SK-N-DZ (cell line): Measurements from ENCODE around the genes PRXL2B and PRDM16.

DNA sequence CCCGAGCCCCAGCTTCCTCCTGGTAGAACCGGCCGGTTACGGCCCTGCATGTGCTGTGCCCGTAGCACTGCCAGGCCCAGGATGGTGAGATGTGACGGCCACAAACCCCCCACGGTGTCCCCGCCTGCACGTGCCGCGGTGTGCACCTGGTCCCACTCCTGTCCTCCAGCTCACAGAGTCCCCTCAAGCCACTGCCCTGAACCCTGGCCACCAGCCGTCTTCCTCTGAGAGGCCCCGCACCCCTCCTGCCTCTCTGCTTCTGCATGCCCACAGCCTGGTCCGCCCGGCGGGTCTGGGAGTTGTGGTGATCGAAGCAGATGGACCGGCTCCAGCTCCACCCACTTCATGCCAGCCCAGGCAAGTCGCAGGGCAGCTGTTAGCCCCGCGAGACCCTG, 55.4 kb downstream of the MORN1 start:
RAMPAGE:
- cytosol, long total RNA, result no peak
- nucleus, long total RNA, result no peak

RAMPAGE:
- cytosol, long total RNA, result no peak
- nucleus, long total RNA, result no peak
These were observed 3.3 kb downstream of the MORN1 start for GRCh38 chr1:2387724-2388686.

GRCh38 chr1:2408833-2409396, 3.4 kb downstream of the PEX10 start:
RAMPAGE:
- cytosol, long total RNA, result no peak
- nucleus, long total RNA, result no peak

GRCh38 chr1:2503598-2504523, 22.5 kb downstream of the PANK4 start:
RAMPAGE:
- cytosol, long total RNA, result no peak
- nucleus, long total RNA, result no peak

DNA sequence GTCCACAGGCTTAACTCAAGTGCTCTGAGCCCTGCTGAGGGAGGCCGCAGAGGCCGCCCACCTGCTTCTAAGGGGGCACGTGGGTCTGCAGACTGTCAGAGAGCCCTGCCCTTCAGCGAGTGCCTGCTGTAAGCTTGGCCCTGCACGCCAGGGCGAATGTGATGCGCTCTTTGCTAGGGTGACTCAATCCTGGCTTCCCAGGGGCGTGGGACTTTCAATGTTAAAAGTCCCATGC, 384 bp upstream of the PANK4 start:
RAMPAGE:
- cytosol, long total RNA, result no peak
- nucleus, long total RNA, result no peak

DNA sequence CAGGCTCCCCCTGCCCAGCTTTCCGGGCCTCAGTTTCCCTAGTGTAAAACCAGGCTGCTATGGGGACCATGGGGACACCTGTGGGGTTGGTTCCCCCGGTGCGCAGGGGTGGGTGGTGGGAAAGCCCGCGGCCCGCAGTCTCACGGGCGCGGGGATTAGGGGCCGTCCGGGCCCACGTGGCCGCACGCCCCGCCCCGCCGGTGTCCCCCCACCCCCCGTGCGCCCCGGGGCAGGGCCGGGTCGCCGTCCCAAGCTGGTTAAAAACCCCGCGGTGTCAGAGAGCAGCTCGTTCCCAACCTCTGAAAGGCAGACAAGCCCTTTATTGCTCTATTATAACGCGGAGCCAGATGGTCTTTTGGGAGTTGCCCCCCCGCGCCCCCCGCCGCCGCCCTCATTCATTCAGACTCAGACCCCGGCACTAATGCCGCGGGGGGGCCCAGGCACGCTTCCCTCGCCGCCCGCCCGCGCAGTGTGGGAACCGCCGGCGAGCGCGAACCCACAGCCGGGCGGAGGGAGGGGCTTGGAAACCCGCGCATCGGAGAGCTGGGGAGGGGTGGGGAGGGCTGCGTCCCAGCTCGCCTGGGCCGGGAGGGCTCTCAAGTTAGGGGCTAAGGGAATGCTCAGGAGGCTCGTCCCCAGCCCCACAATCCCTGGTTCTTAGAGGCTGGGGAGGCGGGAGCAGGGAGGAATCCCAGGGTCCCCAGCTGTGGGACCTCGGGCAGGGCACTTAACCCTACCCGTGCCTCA, 10.7 kb upstream of the HES5 start:
RAMPAGE:
- cytosol, long total RNA, result no peak
- nucleus, long total RNA, result no peak

DNA sequence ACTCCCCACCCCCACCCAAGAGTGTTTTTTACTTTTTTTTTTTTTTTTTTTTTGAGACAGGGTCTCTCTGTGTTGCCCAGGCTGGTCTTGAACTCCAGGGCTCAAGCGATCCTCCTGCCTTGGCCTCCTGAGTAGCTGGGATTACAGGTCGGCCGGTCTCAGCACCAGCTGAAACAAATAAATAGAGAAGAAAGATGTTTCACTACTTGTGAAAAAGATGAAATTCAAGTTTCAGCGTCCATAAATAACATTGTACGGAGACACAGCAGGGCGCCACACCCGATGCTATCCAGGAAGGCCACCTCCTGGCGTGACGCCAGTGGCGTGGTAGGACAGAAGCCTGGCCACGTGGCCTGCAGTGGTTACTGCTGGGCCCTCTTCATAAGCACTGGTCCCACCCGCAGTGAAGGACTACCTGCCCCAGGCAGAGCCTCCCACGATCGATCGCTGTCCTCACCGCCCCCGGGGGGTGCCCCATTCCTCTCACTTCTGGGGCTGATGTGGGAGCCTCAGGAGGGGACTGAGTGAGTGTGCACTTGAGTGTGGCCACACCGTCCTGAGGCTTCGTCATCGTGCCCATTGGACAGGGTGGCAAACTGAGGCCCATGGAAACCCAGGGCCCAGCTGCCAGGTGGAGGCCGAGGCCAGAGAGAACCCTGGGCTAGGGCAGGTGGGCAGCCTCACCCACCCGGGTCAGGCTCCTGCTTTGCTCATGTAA, 11.5 kb upstream of the HES5 start:
RAMPAGE:
- cytosol, long total RNA, result no peak
- nucleus, long total RNA, result no peak

DNA sequence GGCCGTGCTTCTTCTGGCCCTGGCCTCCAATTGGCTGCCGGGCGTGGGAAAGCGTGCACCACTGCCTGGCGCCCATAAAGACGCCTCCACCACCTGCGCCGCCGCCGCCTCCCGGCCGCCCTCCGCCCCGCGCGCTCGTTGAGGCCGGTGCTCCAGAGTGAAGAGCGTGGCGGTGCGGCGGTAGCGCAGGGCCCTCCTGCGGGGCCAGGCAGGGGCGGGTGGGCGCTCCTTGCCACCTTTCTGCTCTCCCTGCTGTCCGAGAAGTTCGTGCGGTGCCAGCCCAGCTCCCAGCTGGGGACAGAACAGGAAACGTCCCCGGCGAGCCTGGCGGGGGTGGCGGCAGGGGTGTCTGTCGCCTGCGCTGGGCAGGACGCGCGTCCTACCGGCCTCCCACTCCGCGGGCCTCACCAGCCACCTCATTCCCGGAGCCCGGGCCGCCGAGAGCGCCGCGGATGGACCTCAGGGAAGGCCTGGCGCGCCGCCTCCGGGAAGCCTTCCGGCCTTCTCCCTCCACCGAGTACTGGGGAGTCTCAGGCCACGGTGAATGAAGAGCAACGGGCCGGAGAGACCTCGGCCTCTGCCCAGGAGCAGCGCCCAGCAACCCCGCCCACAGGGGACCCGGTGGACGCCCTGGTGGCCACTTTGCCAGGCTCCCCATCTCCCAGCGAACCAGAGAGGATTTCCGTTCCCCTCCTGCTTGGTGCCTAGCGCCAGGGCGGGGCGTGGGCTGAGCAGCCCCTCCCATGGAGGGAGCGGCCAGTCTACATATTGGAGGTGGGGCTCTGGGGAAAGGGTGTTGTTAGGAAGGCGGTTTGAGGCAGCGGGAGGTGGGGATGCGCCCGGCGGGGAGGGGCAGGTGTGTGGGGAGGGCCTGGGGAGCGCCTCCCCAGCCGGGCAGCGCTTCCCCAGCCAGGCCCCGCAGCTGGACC, 9.6 kb upstream of the TNFRSF14 start:
RAMPAGE:
- cytosol, long total RNA, result no peak
- nucleus, long total RNA, result no peak

RAMPAGE:
- cytosol, long total RNA, result no peak
- nucleus, long total RNA, result no peak
These were observed at the start of gene PRXL2B for GRCh38 chr1:2586154-2587218. TSS of gene PRXL2B (plus strand) at chr1:2586777.

DNA sequence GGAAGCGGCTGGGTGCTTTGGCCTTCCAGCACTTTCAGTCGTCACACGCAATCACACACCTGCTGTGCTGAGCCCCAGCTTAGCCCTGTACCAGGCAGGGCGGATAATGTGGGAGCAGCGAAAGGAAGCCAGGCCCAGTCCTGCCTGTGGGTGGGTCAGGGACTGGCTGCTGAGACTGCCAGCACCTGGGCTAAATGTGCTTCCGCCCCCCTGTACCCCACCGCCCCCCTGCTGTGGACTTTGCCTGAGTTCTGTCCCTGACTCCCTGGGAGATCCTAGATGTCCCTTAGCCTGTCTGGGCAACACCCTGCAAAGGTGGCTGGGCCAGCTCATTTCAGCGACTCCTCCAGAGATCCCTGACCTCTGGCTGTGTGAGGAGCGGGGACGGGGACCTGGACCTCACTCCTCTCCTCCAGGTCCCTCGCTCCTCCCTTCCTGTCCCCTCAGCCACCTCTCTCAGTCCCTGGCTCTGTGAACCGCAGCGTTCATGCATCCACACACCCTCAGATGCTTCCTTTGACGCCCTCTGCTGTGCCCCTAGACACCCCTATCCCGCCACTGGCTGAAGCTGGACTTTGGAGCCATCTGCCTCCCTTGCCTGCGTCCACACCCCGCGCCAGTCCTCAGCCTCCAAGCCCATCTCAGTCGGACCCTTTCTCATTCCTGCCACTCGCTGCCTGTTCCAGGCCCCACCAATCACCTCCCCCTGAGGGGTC, 1.5 kb downstream of the MMEL1 start:
RAMPAGE:
- cytosol, long total RNA, result no peak
- nucleus, long total RNA, result no peak

DNA sequence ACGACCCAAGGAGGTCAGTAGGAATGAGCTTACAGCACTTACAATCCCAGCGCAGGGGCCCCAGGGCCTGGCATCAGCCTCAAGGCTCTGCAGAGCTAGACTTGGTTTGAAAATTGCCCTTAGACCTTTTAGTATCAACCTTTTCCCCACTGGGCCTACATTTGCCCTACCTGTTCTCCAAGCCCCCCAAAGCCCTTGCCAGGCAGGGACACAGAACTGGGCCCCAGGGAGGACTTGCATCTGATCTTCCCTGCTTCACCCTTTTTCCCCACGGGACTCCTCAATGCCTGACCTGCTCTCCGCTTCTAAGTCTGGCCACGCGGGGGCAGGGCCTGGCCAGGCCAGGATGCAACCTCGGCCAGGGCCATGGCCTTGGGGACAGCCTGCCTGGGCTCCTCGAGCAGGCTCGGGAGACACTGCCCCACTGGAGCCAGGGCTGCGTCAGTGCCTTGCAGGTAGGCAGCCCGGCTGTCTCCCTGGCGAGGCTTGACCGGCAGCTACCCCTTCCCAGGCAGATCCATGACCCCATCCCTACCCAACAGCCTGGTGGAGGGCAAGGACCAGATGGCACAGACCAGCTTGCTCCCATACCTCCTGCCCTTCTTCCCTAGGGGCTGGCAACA, 2.9 kb upstream of the PRDM16 start:
RAMPAGE:
- cytosol, long total RNA, result no peak
- nucleus, long total RNA, result no peak

RAMPAGE:
- cytosol, long total RNA, result no peak
- nucleus, long total RNA, result no peak
These were observed at the start of gene PRDM16 for GRCh38 chr1:3068219-3069320. TSS of gene PRDM16 (plus strand) at chr1:3069203.

RAMPAGE:
- cytosol, long total RNA, result no peak
- nucleus, long total RNA, result no peak
These were observed 13.9 kb downstream of the PRDM16 start for GRCh38 chr1:3082840-3083281.

DNA sequence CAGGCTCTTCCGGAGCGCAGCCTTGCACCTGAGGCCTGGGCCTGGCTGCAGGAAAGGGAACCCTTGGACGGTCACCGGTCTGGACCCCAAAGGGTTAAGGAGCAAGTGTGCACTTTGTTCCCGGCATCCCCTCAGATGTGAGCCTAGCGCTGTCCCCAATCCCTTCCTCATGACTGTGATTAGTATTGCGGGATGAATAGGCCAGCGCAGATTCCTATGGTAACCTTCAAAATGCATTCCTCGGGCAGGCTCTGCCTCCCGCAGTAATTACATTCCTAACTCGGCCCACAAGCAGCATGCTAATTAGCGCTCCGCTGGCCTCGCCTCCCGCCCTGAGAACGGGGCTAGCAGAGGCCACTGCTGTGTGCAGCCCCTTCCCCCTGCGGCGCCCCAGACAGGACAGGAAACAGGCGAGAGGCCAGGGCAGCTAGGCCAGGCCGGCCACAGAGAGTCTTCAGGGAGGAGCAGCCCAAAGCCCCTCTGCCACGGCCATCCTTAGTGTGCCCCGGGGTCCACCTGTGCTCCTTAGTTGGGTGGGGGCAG, 36.5 kb downstream of the PRDM16 start:
RAMPAGE:
- cytosol, long total RNA, result no peak
- nucleus, long total RNA, result no peak

DNA sequence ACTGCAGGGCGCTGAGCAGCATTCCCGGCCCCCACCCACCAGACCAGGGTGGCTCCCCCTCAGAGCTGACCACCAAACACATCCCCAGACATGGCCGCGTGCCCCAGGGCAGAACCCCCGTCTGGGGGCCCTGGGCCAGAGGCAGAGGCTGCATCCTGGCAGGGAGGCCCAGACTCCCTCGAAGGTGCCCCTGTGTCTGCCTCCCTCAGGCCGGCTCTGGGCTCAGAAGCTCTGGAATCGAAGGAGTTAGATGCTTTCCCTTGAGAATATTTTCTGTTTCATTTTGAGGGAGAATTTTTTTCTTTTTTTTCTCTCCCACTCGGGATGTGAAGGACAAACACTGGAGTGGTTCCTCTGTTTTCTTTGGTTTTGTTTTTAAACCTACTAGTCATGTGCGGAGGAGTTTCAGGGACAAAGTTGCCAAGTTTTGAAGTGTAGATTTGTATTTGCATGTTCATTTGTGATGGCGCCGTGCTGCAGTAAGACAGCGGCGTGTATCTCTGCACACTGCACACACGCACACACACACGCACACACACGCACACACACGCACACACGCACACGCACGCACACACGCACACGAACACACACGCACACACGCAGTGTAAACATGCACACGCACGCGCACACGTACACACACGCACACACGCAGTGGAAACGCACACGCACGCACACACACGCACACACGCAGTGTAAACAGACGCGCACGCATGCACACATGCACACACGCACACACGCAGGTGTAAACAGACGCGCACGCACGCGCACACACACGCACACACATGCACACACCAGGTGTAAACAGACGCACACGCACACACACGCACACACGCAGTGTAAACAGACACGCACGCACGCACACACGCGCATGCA, 44.9 kb downstream of the PRDM16 start:
RAMPAGE:
- cytosol, long total RNA, result no peak
- nucleus, long total RNA, result no peak

GRCh38 chr1:3133504-3134604, 64.9 kb downstream of the PRDM16 start:
RAMPAGE:
- cytosol, long total RNA, result no peak
- nucleus, long total RNA, result no peak

GRCh38 chr1:3196524-3197083, 127.6 kb downstream of the PRDM16 start:
RAMPAGE:
- cytosol, long total RNA, result no peak
- nucleus, long total RNA, result no peak

DNA sequence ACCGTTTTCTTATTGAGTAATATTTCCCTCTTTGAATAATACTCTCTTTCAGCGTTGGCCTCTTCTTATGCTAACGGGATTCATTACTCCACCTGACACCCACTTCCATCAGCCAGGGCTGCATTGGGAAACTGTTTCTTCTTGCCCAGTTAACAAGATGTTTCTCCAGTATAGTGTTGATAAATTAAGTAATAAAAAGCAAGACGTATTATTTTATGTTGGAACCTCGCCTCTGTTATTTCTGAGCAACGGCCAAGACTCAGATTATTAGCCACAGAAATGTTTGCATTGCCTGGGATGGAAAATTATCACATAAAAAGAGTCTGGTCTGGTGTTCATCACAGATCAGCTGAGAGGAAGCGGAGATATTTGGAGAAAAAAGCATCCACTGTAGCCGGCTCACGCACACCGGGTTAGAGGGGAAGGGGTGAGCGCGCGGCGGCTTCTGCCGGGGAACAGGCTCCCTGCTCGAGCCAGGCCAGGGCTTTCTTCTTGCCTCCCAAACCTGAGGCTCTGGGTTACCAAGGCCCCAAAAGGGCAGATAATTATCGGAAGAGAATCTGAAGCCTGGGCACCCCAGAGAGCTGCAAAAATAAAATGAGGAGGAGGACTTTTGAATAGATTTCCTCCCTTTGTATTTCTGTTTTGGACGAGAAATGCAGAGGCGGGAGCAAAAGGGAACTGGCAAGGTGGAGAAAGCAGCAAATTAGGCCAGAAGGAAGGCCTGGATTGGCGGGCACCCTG, 189.5 kb downstream of the PRDM16 start:
RAMPAGE:
- cytosol, long total RNA, result no peak
- nucleus, long total RNA, result no peak

RAMPAGE:
- cytosol, long total RNA, result no peak
- nucleus, long total RNA, result no peak
These were observed 140.1 kb upstream of the ARHGEF16 start for GRCh38 chr1:3314372-3314739.

DNA sequence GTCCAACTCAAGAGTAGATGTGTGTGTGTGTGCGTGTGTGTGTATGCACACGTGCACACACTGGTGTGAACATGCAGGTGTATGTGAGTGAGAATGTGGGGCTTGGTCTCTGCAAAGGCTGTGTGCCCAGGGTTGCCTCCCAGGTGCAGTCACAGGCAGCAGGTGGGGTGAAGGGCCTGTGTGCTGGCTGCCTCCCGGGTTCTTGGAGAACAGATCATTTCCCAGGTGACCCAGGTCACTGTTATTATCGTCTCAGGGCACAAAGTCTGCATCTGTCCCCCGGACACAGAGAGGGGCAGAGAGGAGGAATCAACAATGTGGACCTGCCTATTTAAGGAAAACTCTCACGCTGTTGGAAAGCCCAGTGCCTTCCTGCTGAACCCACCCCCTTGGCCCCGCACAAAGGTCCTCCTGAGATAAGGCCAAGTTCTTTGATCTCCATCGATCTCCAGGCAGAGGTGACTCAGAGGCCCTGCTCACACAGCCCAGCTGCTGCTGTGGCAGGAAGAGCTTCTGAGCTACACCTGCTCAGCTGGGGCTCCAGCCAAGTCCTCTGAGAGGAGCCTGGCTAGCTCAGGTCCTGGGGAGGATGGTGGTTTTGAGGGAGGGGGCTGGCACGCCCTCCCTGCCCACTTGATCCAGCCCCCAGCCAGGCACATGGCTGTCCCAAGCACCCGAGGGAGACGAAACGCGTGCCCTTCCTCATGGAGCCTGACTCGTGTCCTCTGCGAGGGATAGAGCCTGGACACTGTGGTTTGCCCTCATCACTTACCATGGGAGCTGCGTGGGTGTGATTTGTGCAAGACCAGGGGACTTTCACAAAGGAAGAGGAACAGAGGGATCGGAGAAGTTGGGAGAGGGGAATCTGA, 133.9 kb upstream of the ARHGEF16 start:
RAMPAGE:
- cytosol, long total RNA, result no peak
- nucleus, long total RNA, result no peak